HEK293 (cell line): ENCODE data around the genes EPGN, EREG and AREG.

DNA sequence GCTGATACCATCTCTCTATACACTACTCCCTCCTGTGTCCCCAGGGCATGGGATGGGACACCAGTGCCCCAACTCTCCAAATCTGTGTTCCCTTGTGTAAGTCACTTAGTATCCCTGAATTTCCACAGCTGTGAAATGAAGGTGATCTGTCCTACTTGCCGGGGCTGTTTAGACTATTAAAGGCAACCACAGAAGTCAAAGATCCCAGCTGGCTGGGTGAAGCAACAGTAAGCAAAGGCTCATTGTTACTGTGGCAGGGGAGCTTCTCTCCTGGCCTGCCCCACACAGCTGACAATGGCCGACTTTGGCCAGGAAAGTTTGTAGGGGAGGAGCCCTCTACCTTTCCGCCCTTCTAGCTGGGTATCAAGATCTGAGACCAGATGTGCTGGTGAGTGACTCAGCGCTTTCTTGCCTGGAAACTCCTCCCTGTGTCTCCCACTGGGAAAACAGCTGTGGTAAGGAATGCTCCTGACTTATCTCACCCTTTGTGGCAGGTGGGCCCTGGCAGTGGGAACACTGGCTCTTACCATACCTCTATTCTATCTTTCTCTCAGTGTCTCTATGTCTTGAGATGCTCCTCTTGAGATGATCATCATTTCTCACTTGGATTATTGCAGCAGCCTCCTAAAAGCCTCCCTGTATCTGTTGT, 21.0 kb downstream of the RASSF6 start:
- PRO-cap, result no peak
- RRBS, 2 experiments, result no CpG with 5 or more reads among the region's 4 CpGs

- PRO-cap, result no peak
- RRBS, 2 experiments, result no CpG with 5 or more reads among the region's 1 CpG
Measured at GRCh38 chr4:73607176-73607922, 12.9 kb downstream of the RASSF6 start.

GRCh38 chr4:74015945-74016398, 17.5 kb upstream of the CXCL5 start:
- PRO-cap, result no peak
- RRBS, 2 experiments, result no CpG with 5 or more reads among the region's 1 CpG

DNA sequence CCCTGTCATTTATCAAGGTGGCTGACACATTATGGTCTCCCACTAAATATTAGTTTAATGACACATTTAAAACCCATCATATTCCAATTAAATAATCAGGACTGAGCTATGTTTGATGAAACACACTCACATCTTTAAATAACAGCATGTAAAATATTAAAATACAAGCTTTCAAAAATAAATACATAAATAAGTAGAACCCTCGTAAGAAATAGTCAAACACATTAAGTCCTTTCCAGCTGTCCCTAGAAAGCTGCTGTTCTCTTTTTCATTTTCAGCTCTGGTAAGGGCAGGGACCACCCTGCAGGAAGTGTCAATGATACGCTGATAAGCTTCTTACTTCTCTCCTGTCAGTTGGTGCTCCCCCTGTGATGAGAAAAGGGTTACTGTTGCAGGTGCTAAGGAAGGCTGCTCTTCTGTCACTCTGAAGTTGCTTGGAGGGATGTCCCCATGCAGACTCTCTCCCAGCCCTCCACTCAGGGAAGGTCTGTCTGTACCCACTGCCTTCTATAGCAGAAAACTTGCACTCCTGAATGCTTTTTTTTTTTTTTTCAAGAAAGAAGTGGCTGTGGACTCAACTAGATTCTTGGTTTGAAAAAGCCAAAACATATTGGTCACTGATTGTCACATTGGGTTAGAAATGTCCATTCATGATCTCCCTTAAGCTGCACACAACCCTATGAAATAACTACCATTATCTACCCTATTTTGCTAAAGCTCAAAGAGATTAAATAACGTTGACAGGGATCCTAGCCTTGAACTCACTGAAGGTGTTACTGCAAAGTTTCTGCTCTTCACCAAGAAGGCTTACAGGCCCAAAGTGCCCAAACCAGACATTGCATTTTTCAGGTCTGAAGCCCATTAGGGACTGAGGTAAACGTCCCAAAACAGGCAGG, 1.3 kb downstream of the CXCL3 start:
- PRO-cap, result no peak
- RRBS, 2 experiments, result no CpG with 5 or more reads among the region's 4 CpGs

GRCh38 chr4:74037808-74038240, 665 bp downstream of the CXCL3 start:
- PRO-cap, result unidirectional peak, plus-strand start at chr4:74038161
- RRBS, 2 experiments, result no CpG with 5 or more reads among the region's 7 CpGs

DNA sequence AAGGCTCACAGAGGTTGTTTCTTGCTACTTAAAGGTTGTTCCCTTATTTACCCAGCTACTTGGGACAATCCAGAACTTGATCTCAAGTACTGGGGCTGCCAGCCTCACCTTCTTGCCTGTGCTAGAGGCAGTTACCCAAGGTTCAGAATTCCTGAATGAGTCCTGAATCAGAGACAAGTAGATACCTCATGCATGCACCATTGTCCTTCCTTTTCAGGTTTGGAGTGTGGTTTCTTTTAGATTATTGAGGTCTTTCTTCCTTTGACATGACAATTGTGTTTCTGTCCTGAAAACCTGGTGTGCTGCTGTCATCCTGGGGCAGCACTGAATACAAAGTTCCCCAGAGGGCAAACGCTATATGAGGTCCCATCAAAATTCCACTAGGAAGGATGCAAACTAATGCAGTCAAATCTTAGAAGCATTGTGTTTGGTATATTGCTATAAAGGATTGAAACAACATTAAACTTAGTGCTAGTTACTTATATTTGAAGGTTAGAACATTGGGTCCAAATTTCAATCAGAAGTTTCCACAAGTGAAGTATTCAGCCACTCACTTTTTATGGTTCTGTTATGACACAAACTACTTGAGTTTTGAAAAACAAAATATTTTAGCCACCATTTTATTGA, 3.4 kb downstream of the CXCL2 start:
- PRO-cap, result no peak
- RRBS, 2 experiments, result no CpG with 5 or more reads among the region's 1 CpG

GRCh38 chr4:74096313-74096625, 2.7 kb downstream of the CXCL2 start:
- PRO-cap, result no peak
- RRBS, 2 experiments, result no CpG with 5 or more reads among the region's 4 CpGs

- PRO-cap, result unidirectional peak, plus-strand start at chr4:74098689; bidirectional peak, plus-strand start at chr4:74098906, minus-strand start at chr4:74098882
- RRBS, 2 experiments, result no CpG with 5 or more reads among the region's 33 CpGs
Measured at GRCh38 chr4:74098205-74099043, 571 bp downstream of the CXCL2 start.

DNA sequence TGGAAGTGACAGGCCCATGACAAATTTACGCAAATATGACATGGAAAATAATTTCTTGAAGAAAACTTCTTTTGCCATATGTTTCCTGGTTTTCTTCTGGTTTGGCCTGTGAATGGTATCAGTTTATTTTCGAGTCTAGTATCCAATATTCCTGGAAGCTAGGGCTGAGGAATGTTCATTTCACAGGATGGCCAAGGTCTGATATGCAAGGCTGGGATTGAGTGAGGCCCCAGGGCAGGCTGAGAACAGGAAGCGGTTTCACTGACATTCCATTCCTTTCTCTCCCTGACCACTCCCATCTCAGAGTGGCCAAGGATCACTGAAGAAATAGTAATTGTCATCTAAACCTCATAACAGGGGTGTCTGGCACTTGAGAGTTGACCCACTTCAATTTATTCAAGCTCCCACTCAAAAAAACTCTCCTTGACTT, 10.5 kb upstream of the CXCL2 start:
- PRO-cap, result no peak
- RRBS, 2 experiments, result no CpG with 5 or more reads among the region's 3 CpGs

DNA sequence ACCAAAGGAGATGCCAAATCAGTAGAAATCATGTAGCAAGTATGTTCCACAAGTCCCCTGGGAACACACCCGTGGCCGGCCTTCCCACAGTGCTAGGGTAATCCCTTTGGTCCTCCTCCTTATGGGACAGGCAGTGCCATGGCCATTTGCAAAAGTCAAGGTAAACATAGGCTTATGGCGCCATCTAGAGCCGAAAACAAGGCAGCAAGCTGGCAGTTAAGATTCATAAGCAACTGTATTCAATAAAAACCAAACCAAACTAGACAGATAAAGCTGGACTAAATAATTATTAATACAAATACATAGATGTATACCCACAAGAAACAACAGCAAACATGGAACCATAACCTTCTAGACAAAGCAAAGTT, 23.7 kb upstream of the MTHFD2L start:
- PRO-cap, result no peak
- RRBS, 2 experiments, result no CpG with 5 or more reads among the region's 4 CpGs

DNA sequence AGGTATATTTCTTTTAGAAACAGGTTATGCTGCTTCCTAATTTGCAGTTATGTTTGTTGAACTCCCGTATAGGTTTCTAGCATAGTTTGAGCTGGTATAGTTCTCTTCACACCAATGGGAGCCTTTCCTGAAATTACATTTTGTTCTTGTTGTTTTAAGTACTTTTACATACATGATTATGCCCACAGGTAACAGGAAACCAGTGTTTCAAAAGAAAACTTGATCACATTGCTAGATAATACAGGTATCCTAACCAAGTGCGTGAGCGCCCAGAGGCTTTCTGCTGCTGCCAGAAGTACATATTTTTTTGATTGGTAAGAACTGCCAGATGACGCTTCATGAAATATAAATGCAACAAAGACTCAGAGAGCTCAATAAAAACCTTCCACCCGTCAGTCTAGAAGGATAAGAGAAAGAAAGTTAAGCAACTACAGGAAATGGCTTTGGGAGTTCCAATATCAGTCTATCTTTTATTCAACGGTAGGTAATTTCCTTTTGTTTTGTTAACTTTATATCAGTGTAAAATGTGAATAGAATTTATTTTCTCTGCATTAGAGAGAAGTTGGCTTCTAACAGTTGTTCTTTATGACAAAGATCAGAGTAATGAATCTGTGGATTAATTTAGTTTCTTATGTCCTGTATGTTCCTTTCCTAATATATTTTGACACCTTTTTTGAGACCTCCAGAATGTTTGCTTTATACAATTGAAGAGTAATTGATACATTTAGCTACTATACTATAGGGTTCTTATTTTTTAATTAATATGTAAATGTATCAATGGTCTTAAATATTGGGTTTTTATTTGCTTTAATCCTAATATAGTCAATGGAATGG, at the start of gene EPGN:
EPGN (plus strand) TSS at position 374 of the 834 bp plus-strand sequence.
- PRO-cap, result no peak
- RRBS, 2 experiments, result no CpG with 5 or more reads among the region's 6 CpGs

DNA sequence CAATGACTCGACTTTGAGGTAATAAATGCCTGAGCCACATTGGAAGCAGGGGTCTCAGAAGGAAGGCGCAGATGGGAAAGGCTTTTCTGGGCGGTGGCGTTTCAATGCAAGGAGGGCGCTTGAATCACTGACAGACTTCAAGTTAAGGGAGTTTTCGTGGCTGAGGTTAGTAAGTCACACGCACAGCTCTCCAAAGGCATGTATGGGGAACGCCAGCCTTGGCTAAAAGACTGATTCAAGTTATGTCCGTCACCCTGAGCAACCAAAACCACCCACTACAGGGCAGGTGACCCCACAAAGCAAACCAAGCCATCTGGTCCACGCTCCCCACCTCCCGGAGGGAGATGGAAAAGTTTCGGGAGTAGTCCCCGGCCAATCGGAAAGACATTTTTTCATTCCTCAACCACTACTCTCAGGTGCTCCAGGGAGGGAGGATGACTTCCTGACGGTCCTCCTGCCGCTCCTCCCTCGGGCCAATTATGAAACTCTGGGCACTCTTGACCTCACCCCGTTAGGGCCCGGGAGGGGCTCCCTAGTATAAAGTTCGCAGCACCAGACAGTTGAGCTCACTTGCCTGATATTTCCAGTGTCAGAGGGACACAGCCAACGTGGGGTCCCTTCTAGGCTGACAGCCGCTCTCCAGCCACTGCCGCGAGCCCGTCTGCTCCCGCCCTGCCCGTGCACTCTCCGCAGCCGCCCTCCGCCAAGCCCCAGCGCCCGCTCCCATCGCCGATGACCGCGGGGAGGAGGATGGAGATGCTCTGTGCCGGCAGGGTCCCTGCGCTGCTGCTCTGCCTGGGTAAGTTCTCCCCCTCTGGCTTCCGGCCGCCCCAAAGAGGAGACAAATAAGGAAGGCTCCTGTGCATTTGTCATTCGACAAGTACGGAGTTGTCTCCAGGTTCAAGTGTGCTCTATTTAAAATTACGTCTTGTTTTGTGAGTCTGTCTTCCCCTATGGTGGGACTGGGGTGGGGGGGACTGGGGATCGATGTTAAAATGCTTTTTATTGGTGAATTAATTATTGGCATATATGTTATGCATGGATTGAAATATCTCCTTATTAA, at the start of gene EREG:
EREG (plus strand) TSS at position 569 of the 1,063 bp plus-strand sequence.
- PRO-cap, result no peak
- RRBS, 2 experiments, result 8 to 16% methylated on average over 3 of the region's 44 CpGs

DNA sequence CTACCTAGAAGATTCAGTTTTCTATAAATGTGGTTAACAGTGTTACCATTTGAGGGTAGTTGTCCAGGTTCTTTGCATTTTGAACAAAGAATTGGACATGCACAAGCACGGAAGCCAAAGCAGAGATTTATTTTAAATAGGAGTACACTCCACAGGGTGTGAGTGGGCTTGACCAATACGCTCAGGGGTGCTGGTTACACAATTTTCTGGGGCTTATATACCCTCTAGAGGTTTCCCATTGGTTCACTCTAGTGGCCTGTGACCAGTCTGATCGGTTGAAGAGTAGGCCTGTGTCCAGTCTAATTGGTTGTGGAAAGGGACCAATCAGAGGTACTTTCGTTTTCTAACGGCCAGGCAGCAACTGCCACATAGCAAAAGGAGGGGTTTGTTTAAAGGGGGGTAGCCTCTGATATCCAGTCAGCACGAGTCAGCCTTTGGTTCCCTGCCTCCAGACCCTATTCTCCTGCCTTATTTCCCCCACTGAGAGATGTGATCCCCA, 11.4 kb upstream of the AREG start:
- PRO-cap, result no peak
- RRBS, 2 experiments, result no CpG with 5 or more reads among the region's 6 CpGs

- PRO-cap, result bidirectional peak, plus-strand start at chr4:74445136, minus-strand start at chr4:74444936; bidirectional peak, plus-strand start at chr4:74445360, minus-strand start at chr4:74445250
- RRBS, 2 experiments, result 11% methylated on average over 3 of the region's 71 CpGs; no CpG with 5 or more reads in 1 of the 2 experiments
Measured at GRCh38 chr4:74444638-74445930, at the start of gene AREG. Gene AREG, plus strand, starts transcription at chr4:74445136.

GRCh38 chr4:74755369-74756063, 38.8 kb downstream of the BTC start:
- PRO-cap, result no peak
- RRBS, 2 experiments, result no CpG with 5 or more reads among the region's 11 CpGs

DNA sequence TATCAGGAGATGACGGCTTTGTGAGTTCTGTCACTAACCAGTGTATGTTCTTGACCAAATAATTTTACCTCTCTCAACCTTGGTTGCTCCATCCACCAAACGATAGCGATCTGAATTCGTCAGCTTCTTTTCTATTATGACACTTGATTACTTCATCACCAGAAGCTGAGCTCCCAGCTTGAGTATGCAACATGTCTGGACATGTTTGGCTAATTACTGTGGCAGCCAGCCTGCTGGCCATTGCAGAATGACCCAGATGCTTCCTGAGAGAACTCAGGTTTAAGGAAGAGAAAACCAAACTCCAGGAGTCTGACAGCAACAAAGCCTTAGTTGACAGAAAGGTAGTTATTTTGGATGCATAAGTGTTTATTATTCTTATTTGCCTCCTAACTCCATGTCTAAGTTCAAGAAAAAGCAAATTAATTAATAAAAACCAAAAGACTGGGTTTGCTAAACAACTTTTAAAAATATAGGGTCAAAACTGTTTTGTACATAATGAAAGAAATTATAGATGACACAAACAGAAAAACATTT, 46.4 kb upstream of the PARM1 start:
- PRO-cap, result bidirectional peak, plus-strand start at position 243 of the sequence, minus-strand start at position 138 of the sequence
- RRBS, 2 experiments, result no CpG with 5 or more reads among the region's 4 CpGs

DNA sequence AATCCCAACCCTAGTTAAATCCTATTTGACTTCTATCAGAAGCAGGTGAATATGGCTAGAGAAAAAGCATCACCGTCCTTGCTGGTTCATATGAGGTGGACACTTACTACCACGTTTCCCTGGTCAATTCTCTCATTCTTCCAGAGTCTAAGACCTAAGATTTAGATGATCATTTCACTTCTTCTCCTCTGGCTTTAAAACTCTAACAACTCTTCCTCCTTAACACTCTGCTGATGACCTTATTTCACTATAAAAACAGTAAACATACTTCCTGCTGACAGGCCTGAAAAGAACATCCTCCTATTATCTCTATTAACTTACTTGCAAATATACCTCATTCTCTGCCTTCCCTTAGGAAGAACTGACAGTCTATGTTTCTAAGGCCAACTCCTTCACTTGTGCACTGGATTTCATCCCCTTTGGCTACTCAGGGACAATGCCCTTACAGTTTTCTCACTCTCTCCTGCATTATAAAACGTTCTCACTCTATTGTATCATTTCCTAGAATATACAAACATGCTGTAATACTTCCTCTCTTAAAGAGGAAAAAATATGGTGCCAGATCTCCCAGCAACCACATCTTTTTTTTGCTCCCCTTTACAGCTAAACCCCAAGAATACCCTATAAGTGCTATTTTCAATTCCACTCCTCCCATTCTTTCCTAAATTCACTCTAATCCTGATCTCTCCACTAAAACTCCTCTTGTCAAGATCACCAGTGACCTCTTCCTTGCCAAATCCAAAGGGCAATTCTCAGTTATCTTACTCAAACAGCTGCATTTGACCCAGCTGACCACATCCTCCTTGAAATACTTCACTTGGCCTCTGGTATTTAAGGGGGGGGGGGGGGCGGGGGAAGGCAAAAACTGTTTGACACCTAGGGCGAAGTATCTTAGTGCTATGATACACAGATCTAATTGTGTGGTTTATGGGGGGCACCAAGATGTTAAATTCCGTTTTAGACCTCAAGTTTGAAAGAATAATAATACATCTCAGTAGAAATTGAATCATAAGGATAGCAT, 1.8 kb downstream of the RCHY1 start:
- PRO-cap, result no peak
- RRBS, 2 experiments, result no CpG with 5 or more reads among the region's 6 CpGs

- PRO-cap, result no peak
- RRBS, 2 experiments, result no CpG with 5 or more reads among the region's 5 CpGs
Measured at GRCh38 chr4:75705237-75705870, 19.0 kb upstream of the USO1 start.

- PRO-cap, result unidirectional peak, plus-strand start at chr4:75724189
- RRBS, 2 experiments, result no CpG with 5 or more reads among the region's 8 CpGs
Measured at GRCh38 chr4:75723906-75724281, 483 bp upstream of the USO1 start.

DNA sequence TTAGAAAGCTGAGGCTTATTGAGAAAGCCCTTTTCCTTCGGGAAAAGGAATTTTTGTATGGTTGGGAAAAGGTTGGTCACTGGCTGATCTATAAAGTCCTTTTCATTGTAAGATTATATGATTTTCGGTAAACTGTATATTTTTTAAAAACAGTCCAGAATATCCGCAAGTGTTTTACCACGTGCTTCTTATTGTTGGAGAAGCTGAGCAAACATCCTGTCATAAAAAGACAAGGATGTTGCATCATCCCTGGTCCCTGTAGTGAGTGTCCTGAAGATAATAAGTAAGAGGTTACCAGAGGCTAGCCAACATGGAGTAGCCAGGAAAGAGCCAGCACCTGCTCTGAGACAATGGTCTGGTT, 5.2 kb downstream of the CXCL9 start:
- PRO-cap, result no peak
- RRBS, 2 experiments, result no CpG with 5 or more reads among the region's 4 CpGs